Measurements from ENCODE around the gene DSG2.

- RRBS: no CpG with 5 or more reads among the region's 1 CpG
Measured at GRCh38 chr18:24270480-24270732, 127.2 kb downstream of the OSBPL1A start.

- RRBS: no CpG with 5 or more reads among the region's 3 CpGs
Measured at GRCh38 chr18:24914346-24914831, 437.6 kb downstream of the ZNF521 start.

DNA sequence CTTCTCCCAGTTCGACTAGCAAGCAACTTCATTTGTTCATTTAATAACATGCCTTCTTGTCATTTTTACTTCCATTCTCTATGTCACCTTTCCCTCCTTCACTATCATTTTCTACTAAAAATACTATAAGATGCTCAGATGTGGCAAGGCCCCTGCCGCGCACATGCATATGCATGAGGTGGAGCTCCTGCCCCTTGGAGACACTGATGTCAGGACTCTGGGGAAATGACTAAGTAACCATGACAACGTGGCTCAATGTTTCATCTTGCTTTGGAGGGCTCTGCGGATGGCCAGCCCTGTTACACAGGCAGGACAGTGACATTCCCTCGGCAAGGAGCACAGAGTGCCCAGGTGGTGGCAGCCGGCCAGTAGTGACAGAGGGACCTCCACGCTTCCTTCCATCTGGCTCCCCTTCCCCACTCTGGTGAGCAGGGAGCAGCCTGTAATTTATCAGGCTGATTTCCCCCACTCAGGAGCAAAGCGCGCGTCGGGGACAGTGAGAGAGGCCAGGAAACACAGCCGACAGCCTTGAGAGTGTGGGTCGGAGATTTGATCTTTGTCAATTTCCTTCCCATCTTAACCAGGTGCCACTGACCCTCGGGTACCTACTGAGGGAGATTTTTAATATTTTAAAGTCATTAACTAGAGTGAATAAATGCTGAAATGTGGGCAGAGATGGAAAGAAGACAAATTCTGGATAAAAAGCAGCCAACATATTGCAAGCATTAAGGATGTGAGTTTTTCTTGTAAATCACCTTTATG, 364.0 kb downstream of the SS18 start:
- RRBS: no CpG with 5 or more reads among the region's 15 CpGs

- RRBS: no CpG with 5 or more reads among the region's 2 CpGs
Measured at GRCh38 chr18:26017506-26018319, 72.7 kb downstream of the SS18 start.

DNA sequence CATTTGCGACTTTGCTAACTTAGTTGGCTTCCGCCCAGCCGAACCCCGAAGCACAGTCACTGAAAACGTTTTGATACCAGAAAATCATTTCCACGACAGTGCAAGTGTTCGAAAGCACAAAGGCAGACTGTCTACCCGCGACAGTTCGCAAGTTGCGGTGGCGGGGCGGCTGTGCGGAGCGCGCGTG, 107.2 kb upstream of the KCTD1 start:
- RRBS: no CpG with 5 or more reads among the region's 17 CpGs

DNA sequence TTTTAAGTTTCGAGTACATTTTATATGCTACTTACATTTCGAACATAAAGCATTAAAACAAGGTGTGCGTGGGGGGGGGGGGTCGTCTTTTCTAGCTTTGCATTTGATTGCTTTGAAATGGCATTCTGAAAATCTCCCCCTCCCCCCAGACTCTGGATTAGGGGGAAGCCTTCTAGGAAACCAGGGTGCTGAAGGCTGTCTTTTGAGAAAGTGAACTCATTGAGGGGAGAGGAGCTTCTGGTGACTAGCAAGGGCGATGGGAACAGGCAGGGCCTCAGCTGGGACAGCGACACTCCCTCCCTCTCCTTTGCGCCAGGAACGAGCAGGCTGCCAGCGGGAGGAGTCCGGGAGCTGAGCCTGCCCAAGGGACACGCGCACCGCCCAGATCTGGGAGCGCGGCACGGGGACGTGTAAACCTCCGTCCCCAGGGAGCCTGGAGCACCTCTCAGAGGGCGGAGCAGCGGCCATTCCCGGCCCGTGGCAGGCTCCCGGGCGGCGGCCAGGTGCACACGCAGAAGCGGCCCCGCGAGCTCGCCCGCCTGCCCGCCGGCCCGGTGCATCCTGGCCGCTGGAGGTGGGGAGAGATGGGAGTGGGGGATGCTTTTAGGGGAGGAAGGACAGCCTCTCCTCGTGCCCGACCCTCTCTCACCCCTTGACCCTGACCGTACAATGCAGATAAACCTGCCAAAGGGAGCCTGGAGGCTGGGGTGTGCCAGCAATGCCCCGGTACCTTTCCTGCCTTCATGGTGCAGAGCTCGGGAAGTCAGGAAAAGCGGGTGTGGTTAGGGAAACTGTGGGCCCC, 2.4 kb downstream of the AQP4 start:
- RRBS: 50% methylated on average over 5 of the region's 41 CpGs

- RRBS: no CpG with 5 or more reads among the region's 2 CpGs
Measured at GRCh38 chr18:27120943-27121390, 64.1 kb downstream of the CHST9 start.

DNA sequence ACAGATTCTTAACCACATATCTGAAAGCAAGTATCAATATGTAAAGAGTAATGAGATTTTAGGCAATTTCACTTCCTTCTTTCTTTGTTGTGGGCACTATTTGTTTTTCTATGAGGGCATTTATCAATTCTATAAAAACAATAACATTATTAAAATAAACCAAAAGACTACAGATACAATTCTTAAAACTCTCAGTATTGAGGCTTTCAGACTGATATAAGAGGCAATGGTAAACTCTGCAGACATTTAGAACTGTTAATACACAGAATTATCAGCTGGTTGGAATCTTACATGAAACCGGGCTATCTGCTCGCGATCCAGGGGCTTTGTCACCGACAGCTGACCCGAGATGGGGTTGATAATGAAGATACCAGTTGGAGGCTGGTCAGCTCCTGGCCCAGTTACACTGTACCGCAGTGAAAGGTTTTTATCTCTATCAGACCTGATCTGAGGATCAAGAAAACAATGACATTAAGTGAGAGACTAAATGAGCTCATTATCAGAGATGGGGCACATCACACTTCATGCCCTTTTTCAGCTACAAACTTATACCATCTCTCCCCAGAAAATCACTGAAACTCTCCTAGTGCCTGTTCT, 167.4 kb downstream of the CDH2 start:
- RRBS: no CpG with 5 or more reads among the region's 6 CpGs

GRCh38 chr18:28168730-28168929, 8.3 kb downstream of the CDH2 start:
- RRBS: no CpG with 5 or more reads among the region's 1 CpG

- RRBS: no CpG with 5 or more reads among the region's 2 CpGs
Measured at GRCh38 chr18:31029427-31029850, 13.1 kb downstream of the DSC3 start.

DNA sequence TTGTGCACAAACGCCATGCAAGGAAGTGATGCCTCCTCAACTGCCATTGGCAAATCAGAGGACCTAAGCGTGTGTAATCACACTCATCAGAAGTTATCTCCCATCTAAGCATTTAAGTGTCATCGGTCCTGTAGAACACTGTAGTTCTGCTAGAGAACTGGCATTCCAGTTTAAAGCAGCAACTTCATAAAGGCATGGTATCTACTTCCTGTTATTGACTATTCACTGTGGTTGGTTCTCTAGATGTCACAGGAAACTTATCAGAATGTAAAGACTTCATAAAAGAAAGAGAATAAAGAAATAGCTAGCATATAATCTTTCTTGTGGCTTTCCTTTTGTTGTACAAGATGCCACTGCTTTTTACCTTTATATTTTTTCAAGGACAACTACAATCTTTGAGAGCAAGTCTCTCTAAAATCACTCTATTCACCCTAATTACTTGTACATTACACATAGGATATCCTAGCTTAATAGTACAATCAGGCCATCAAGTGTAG, 492 bp upstream of the DSC1 start:
- RRBS: no CpG with 5 or more reads among the region's 3 CpGs

DNA sequence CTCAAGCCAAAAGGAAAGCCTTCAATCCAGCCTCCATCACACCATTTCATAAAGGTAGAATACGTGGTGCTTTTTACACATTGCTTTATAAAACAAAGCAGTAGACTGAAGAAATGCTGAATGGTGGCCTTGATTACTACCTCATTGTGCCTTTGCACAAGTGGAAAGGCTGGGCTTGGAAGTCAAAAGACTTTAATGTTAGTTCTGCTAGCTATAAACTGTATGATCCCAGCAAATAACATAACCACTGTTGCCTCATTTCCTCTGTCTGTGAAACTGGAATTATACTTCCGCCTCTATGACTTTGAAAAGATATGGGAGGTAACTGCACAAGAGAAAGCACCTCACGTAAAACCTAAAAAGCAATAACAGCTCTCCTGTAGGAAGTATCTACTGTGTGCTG, 43.4 kb upstream of the DSC1 start:
- RRBS: no CpG with 5 or more reads among the region's 3 CpGs

DNA sequence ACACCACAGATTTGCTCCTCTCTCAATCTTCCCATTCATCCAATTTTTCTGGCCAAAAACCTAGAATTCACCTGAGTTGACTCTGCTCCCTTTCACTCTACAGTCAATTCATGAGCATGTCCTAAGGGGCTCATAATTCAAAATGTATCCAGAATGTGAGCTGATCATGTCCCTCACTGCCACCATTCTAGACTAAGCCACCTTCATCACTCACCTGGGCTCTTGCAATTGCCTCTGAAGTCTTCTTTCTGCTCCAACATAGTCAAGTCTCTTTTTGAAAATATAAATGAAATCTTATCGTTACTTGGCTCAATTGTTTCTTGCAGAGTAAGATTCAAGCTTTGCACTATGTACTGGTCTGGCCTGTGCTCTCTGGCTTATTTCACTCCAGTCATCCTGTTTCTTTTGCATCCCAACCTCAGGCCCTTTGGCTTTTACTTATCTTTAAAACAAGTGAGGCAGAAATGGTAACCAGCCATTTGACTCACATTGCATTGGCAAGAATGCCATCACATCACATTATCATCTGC, 64.6 kb upstream of the DSC1 start:
- RRBS: no CpG with 5 or more reads among the region's 1 CpG

DNA sequence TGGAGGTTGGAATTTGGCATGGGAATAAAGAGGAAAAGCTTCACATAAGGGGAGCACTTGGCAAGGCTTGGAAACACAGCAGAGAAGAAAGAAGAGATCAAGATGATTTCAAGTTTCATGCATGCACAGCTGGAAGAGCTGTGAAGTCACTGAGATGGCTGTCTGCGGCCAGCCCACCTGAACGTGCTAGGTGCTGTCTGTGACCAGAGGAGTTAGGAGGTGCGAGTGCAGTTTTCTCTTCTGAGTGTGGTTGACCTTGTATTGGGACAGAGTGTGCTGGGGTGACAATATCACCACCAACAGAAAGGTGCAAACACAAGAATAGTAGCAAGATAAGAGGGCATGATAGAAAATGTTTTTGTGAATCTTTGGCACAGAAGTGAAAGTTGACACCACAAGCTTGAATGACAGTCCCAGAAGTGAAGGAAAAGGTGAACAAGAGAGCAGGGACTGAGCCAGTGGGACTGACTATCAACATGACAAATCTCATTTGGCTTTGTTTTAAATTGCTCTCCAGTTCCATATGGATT, 71.2 kb upstream of the DSC1 start:
- RRBS: no CpG with 5 or more reads among the region's 3 CpGs

DNA sequence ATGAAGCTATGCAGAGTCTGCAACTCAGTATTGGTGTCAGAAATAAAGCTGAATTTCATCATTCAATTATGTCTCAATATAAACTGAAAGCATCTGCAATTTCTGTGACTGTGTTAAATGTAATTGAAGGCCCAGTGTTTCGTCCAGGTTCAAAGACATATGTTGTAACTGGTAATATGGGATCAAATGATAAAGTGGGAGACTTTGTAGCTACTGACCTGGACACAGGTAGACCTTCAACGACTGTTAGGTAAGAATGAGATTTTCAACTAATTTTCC, 18.3 kb downstream of the DSG1 start:
- RRBS: no CpG with 5 or more reads among the region's 2 CpGs

DNA sequence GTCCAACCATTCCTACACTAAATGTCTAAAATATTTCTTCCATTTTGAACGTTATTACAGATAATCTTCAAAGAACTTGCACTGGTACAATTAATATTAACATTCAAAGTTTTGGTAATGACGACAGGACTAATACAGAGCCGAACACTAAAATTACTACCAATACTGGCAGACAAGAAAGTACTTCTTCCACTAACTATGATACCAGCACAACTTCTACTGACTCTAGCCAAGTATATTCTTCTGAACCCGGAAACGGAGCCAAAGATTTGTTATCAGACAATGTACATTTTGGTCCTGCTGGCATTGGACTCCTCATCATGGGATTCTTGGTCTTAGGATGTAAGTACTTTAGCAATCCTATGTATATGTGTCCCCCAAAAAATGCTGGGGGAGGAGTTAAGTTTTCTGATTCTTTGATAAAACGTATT, 21.7 kb downstream of the DSG1 start:
- RRBS: no CpG with 5 or more reads among the region's 6 CpGs

- RRBS: no CpG with 5 or more reads among the region's 2 CpGs
Measured at GRCh38 chr18:31429622-31430114, 17.9 kb upstream of the DSG3 start.

GRCh38 chr18:31497784-31498908, at the start of gene DSG2:
Gene DSG2 (plus strand): TSS chr18:31498177.
- RRBS: 1% methylated on average over 20 of the region's 94 CpGs

DNA sequence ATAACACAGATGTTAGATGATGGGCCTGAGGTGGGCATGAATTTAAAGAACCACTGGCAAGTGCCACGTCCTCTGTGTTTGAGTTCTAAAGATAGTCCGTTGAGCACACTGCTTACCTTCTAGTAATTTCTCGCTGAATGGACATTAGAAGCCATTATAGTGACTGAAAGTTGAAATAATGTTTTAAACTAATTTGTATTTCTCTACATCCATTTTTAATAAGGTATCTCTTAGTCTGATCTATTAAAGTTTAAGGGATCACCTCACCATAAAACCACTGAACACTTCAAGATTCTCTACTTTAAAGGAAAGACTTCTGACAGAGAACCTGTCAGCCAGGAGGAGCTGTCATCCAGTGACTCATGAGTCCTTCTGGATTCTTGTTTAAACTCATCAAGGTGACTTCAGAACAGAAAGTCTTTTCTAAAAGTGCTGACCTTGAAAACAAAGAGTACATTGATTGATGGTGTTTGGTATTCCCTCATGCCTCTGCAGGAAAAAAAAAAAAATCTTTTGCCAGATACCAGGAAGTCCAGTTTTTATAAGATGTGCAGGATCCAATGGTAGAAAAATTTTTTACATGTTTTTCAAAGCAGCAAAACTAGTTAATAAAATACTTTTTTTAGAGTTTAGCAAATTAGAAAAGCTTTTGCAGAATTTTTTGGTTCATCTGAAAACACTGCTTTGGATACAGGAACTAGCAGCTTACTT, 12.3 kb downstream of the DSG2 start:
- RRBS: no CpG with 5 or more reads among the region's 3 CpGs

DNA sequence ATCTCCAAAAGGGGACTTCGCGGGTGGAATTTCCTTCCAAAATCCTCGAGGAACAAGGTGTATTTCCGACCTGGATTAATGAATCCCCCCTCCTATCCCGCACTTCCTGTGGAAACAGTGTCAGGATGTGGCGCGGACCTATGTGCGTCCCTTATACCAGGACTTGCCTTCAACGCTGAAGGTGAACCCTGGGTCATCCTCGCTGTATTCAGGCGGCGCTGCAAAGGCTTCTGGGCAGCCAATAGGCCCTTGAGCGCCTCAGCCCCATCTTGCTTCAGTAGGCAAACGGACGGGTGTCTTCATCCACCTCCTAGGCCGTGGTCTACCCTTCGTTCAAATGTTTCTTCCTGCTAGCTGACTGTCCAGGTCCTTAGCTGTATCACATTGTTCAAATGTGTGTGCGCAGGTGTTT, 1.4 kb upstream of the B4GALT6 start:
- RRBS: no CpG with 5 or more reads among the region's 18 CpGs